Uterus (tissue), 7 donors: Measurements from ENCODE around the genes PROC and UGGT1.

GRCh38 chr2:127128314-127128530 is 21.3 kb upstream of the BIN1 start:
- PRO-cap, 4 experiments = no peak in any of the 4 experiments
- RAMPAGE, long total RNA, 2 experiments = no peak in any of the 2 experiments
- RRBS = no CpG with 5 or more reads among the region's 1 CpG

- PRO-cap, 4 experiments = peak in 3 of 4 experiments; most common plus-strand start chr2:127156114 (in 3)
- RAMPAGE, long total RNA, 2 experiments = no peak in any of the 2 experiments
- RRBS = no CpG with 5 or more reads among the region's 3 CpGs
Measured at GRCh38 chr2:127155879-127156231, 48.9 kb upstream of the BIN1 start.

DNA sequence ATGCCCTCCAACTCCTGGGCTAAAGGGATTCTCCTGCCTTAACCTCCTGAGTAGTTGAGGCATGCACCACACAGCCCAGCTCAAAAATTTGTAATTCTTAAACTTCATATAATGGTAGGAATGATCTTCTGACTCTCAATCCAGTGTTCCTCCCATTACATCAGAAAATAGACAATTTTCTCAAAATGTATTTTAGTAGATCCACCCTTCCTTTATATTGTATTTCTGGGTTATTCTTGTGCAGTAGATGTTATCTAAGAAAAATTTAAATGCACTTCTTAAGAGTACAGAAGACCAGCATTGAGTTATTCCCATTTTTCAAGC is 6.7 kb downstream of the MAP3K2 start:
- PRO-cap, 4 experiments = no peak in any of the 4 experiments
- RAMPAGE, long total RNA, 2 experiments = no peak in any of the 2 experiments

GRCh38 chr2:127388084-127388406 is 270 bp upstream of the MAP3K2 start:
- PRO-cap, 4 experiments = peak in 4 of 4 experiments; most common plus-strand start chr2:127388246 (in 3)
- RAMPAGE, long total RNA, 2 experiments = start-site peak on the plus strand in 1 of 2 experiments, at chr2:127388178-127388235 at its widest, 34 reads per replicate
- RRBS = 2% methylated on average over 12 of the region's 28 CpGs

GRCh38 chr2:127418207-127418569 is at the start of gene PROC:
PROC (plus strand) TSS chr2:127418427.
- PRO-cap, 4 experiments = no peak in any of the 4 experiments
- RAMPAGE, long total RNA, 2 experiments = no peak in any of the 2 experiments
- RRBS = no CpG with 5 or more reads among the region's 10 CpGs

- PRO-cap, 4 experiments = no peak in any of the 4 experiments
- RAMPAGE, long total RNA, 2 experiments = no peak in any of the 2 experiments
- RRBS = 2% methylated on average over 7 of the region's 33 CpGs
Measured at GRCh38 chr2:127423434-127424070, 5.3 kb downstream of the PROC start.

DNA sequence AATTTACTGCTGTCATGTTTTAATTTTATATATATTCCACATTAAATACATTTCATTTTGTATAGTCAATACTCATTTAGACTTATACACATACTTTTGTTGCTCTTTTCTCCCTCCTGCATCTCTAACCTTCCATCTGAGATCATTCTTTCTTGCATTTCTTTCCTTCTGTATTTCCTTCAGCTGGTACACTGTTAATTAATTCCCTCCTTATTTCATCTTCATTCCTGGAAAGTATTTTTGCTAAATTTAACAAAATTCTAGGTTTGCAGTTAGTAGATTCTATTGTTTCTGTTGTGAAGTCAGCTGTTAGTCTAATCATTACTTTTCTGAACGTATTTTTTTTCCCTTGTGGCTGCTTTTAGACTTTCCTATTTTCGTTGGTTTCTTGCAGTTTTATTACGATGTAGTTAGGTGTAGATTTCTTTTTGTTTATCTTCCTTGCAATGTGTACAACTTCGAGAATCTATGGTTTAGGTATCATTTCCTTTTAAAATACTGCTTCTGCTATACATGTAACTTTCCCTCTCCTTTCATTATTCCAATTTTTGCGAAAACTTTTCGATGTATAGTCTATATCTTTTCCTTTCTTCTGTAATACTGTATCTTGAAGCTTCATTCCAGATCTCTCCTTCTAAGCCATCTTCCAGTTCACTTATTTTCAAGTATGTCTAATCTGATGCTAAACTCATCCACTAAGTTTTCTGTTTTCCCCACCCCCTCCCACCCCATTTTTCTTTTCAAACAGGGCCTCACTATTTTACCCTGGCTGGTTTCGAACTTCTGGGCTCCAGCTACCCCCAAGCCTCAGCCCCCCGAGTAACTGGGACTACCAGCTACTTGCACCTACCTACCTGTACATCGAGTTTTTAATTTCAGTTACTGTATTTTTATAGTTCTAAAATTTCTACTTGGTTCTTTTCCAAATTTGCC is 25.0 kb downstream of the IWS1 start:
- PRO-cap, 4 experiments = no peak in any of the 4 experiments
- RAMPAGE, long total RNA, 2 experiments = no peak in any of the 2 experiments
- RRBS = no CpG with 5 or more reads among the region's 9 CpGs

DNA sequence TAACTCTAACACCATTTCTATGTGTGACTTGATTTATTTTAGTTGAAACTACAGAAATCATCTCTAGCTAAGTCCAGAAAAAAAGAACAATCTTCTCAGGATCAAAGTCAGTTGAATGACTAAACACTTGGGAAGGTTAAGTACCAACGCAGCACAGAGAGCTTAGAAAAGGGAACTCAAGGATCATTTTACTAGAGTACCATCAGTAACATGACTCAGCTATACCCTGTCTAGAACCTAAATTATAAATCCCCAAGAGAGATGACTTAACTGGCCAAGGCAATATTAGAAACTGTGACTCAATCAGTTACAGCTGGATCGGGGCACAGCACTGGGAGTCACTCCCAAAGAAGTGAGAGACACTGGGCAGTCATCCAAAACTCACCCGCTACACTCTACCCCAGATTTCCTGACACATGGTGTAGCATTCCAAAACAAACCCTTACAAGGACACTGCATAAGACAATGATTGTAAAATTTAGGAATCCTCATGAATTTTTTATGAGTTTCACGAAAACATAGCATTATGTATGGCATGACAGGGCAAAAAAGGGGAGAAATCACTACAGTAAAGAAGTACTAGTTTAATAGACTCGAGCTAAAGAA is 17.7 kb downstream of the IWS1 start:
- PRO-cap, 4 experiments = no peak in any of the 4 experiments
- RAMPAGE, long total RNA, 2 experiments = no peak in any of the 2 experiments
- RRBS = no CpG with 5 or more reads among the region's 5 CpGs

DNA sequence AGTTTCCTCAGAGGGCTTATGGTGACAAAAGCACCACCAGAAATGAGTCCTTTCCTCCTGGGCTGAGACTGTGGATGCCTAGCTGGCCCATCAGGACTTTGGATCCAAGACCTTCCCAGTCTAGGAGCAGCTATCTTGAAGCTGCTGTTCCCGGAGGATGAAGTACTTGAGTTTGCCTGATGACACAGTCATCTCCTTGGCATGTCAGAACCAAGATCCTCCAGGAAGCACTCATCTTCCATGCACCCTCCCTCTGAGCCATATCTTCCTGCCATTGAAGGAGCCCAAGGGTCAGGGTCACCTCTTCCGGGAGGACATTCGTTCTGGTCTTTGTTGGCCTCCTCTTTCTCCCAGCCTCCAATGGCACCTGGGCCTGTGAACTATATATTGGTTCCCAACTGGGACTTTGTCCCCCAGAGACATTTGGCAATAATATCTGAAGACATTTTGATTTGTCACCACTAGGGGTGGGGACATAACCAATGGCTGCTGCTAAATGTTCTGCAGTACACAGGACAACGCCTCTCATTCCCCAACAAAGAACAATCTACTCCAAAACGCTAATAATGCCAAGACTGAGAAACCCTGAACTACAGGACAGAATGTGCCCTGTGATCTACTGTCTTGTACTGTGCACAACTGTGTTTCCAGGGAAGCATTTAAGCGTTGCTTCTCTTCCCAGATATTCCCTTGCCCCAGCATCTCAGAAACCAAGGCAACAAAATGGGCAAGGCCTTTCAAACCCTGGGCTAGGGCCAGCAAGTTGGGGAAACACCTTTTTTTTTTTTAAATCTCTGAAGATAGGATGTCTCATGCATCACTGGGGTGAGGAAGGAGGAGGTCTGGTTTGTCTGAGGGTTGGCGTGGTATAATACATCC is 4.1 kb upstream of the MYO7B start:
- PRO-cap, 4 experiments = no peak in any of the 4 experiments
- RAMPAGE, long total RNA, 2 experiments = no peak in any of the 2 experiments
- RRBS = no CpG with 5 or more reads among the region's 7 CpGs

GRCh38 chr2:127620621-127621216 is 25.2 kb upstream of the GPR17 start:
- PRO-cap, 4 experiments = no peak in any of the 4 experiments
- RAMPAGE, long total RNA, 2 experiments = no peak in any of the 2 experiments
- RRBS = no CpG with 5 or more reads among the region's 7 CpGs

DNA sequence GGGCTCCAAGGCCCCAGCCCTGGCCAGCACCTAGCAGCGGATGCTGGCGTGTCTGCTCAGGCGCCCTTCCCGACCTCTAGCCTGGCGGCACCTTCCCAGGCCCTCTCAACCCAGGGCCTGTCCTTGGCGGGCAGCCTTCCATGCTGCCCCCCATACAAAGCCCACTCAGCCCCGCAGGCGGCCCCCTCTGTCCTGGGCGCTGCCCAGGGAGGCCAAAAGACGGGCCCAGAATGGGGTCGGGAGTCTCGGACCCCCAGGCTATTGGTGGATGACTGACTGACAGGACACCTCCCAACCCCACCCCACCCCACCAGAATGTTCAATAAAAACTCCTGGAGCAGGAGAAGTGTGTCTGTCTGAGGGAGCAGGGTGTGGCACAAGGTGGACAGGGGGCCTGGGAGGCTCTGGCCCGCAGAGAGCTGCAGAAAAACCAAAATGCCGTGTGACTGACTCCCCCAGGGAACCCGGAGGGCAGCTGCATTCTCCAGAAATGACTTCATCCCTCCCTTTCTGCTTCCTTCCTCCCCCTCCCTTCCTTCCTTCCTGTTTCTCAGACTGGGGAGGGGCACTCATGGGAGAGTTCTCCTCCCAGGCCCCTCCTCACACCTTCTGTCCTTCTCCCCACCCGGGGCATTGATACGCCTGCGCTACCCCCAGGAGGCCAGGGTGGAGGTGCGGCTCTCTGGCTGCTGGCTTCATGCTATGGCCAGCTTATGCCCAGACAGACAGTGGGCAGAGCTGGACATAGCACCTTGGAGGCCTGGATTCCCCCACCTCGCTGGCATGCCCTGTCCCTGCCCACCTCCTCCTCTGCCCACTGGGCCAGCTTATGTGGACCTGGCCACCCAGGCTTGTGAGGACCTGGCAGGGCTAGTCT is 8.3 kb upstream of the GPR17 start:
- PRO-cap, 4 experiments = peak in 3 of 4 experiments; most common plus-strand start position 553 of the sequence (in 3); most common minus-strand start position 437 of the sequence (in 2)
- RAMPAGE, long total RNA, 2 experiments = no peak in any of the 2 experiments
- RRBS = no CpG with 5 or more reads among the region's 20 CpGs

- PRO-cap, 4 experiments = no peak in any of the 4 experiments
- RAMPAGE, long total RNA, 2 experiments = no peak in any of the 2 experiments
- RRBS = no CpG with 5 or more reads among the region's 9 CpGs
Measured at GRCh38 chr2:127658624-127658907, 12.6 kb downstream of the GPR17 start.

DNA sequence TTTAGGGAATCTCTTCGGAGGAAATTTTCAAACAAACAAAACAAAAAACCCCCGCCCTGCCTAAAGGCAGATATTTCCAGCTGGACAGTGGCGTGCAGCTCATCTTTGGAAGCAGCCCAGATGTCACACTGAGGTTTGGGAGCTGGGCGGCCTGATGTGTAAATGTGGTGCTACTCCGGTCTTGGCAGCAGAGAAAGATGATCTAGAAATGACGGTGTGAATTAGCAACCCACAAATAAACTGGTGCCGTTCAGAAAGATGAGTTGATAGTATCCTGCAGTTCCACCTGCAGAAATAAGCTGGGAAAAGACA is 675 bp upstream of the LIMS2 start:
- PRO-cap, 4 experiments = no peak in any of the 4 experiments
- RAMPAGE, long total RNA, 2 experiments = no peak in any of the 2 experiments
- RRBS = no CpG with 5 or more reads among the region's 7 CpGs

DNA sequence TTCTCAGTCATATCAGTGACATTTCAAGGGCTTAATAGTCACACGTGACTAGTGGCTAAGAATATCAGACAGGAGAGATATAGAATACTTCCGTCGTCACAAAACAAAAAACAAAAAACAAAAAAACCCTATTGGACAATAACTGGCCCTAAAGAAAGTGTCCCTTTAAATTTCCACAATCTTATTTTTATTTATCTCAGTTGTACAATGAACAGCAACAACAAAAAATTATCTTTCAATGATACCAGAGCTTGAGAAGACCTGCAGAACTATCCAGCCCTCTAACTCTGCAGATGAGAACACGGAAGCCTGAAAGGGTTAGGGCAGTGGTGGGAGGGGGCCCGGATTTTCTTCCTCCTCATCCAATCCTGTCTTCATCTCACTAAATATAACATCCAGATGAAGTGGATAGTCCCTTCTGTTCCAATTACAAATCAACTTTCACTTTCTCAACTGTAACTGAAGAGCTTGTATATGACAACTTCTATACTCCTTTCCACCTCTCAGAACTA is 32.4 kb downstream of the SFT2D3 start:
- PRO-cap, 4 experiments = no peak in any of the 4 experiments
- RAMPAGE, long total RNA, 2 experiments = no peak in any of the 2 experiments
- RRBS = no CpG with 5 or more reads among the region's 5 CpGs

DNA sequence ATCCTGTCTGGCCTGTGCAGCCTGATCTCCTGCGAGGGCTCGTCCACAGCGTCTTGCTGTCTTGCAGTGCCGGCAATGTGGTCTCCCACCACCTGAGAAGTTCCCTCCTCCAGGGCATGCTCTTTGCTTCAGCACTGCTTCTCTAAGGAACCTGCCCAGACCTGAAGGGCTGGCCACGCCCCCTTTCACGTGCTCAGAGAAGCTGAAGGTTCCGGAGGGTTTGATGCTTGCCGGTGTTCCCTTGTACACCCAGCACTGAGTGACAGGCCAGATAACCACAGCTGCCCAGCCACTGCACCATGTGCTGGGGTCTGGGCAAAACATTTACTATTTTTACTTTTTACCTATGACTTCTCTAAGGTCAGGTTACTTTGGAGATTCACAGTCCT is 1.7 kb upstream of the POLR2D start:
- PRO-cap, 4 experiments = no peak in any of the 4 experiments
- RAMPAGE, long total RNA, 2 experiments = no peak in any of the 2 experiments
- RRBS = no CpG with 5 or more reads among the region's 8 CpGs

- PRO-cap, 4 experiments = peak in 4 of 4 experiments; most common plus-strand start chr2:128091185 (in 2); most common minus-strand start chr2:128091054 (in 4)
- RAMPAGE, long total RNA, 2 experiments = start-site peak on the plus strand in 1 of 2 experiments, at chr2:128091212-128091315 at its widest, 27 to 51 reads per replicate
- RRBS = 1% methylated on average over 18 of the region's 46 CpGs
Measured at GRCh38 chr2:128090951-128091463, at the start of gene UGGT1. UGGT1 (plus strand) TSS chr2:128091200.

DNA sequence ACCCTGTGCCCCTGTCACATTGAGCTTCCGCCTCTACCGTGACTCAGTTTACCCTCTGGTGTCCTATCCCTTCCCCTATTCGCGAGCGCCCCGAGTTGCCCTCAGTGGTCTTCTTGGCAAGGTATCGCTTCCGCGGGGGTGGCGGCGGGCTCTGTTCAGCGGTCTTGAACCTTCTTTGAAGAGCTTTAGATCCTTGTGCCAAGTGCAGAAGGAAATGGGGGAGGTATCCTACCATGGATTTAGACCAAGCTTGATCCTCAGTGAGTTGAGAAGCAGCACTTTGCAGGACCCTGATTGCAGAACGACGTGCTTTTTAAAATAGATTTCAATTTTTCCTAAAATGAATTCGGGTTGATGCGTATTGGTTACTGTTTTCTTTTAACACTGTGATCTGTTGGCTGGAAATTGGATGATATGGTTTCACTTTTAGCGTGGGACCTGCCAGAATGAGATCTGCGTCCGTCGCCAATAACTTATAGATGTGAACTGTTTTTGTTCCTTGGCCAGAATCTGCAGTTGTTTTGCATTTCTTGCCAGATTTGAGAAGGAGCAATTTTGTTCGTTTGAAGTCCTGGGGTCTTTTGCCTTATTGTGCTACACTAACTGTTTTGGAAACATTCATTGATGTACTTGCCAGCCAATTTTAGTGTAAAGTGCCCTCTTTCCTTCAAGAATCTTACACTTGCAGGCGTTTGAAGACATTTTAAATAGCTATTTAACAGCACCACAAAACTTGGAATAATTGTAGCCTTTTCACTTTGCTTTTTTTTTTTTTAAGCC is 666 bp downstream of the UGGT1 start:
- PRO-cap, 4 experiments = no peak in any of the 4 experiments
- RAMPAGE, long total RNA, 2 experiments = no peak in any of the 2 experiments
- RRBS = no CpG with 5 or more reads among the region's 22 CpGs

- PRO-cap, 4 experiments = no peak in any of the 4 experiments
- RAMPAGE, long total RNA, 2 experiments = no peak in any of the 2 experiments
- RRBS = no CpG with 5 or more reads among the region's 16 CpGs
Measured at GRCh38 chr2:128282473-128282968, 36.1 kb downstream of the HS6ST1 start.

DNA sequence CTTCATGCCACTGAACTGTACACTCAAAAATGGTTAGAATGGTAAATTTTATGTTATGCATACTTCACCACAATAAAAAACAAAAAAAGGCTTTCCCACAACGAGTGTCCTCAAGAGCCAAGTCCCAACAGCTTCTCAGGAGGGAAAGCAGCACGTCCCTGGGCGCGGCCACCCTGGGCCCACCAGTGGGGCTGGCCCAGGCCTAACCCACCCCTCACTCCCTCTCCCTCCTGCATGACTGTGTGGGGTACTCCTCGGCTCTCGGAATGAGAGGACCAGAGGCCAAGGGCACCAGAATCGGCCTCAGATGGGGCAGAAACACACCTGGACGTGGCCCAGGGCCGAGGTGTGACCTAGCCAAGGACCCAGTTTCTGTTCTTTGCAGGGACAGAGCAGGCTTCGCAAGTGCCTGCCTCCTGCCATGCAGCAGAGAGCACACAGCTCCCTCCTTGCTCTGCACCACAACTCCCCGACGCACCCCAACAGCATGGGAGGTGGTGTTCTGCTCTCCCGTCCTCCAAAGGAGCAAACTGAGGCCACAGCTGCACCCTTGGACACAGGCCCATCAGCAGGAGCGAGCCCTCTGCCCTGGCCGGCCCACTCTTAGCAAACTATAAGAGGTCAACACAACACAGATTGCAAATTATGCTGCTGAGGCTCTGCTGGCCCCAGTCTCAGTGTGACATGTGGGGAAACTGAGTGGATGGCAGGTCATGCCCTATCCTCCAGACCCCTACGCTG is 19.7 kb downstream of the HS6ST1 start:
- PRO-cap, 4 experiments = no peak in any of the 4 experiments
- RAMPAGE, long total RNA, 2 experiments = no peak in any of the 2 experiments
- RRBS = no CpG with 5 or more reads among the region's 16 CpGs

DNA sequence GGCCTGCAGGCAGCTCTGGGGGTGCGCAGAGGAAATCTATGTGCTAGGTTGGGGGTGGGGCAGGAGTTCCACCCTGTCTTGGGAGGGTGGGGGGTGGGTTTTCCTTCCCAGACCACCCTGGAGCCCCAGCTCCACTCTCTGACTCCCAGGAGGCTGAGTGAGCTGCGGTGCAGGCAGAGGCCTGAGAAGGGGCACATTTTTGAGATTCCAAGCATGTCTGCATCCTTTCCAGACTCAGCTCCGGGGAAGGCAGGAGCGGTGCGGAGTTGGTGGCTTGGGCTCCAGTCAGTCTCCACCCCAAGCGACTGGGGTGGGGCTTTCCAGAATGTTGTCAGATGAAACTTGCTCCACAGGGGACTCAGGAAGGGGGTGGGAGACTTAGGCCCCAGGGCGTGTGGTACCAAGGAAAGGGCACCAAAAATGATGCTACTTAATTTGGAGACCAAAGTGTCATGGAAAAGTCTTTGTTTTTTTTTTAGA is 44.2 kb upstream of the HS6ST1 start:
- PRO-cap, 4 experiments = no peak in any of the 4 experiments
- RAMPAGE, long total RNA, 2 experiments = no peak in any of the 2 experiments
- RRBS = no CpG with 5 or more reads among the region's 7 CpGs